ENCODE measurements around the genes WDR13, HDAC6, FOXP3, GAGE12J and AKAP4.

DNA sequence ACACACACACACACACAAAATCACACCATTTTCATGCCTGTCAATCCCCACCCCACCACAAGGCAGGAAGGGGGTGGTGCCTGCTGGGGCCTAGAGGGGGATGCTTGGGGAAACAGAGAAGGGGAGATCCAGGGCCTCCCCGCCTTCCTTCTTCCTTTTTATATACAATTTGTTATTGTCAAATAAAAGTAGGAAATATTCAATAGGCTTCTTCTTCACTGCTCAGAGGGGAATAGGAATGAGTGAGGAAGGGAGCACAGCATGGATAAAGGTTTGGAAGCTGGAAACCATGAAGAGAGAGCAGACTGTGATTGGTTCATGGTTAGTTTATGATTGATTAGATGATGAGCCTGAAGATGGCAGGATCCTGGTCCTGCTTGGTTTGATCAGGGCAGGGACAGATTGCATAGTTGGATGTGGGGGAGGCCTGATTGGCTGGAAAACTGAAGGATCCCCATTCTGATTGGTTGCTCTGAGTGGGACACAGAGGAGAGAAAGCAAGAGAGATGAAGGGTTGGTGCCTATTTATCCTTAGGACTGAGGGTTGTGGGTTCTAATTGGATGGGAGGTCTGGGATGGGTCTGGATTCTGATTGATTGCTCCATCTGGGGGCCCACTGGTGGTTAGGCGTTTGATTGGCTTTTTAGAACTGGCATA lies 874 bp upstream of the EBP start:
- PRO-cap, 3 experiments: no peak in any of the 3 experiments

DNA sequence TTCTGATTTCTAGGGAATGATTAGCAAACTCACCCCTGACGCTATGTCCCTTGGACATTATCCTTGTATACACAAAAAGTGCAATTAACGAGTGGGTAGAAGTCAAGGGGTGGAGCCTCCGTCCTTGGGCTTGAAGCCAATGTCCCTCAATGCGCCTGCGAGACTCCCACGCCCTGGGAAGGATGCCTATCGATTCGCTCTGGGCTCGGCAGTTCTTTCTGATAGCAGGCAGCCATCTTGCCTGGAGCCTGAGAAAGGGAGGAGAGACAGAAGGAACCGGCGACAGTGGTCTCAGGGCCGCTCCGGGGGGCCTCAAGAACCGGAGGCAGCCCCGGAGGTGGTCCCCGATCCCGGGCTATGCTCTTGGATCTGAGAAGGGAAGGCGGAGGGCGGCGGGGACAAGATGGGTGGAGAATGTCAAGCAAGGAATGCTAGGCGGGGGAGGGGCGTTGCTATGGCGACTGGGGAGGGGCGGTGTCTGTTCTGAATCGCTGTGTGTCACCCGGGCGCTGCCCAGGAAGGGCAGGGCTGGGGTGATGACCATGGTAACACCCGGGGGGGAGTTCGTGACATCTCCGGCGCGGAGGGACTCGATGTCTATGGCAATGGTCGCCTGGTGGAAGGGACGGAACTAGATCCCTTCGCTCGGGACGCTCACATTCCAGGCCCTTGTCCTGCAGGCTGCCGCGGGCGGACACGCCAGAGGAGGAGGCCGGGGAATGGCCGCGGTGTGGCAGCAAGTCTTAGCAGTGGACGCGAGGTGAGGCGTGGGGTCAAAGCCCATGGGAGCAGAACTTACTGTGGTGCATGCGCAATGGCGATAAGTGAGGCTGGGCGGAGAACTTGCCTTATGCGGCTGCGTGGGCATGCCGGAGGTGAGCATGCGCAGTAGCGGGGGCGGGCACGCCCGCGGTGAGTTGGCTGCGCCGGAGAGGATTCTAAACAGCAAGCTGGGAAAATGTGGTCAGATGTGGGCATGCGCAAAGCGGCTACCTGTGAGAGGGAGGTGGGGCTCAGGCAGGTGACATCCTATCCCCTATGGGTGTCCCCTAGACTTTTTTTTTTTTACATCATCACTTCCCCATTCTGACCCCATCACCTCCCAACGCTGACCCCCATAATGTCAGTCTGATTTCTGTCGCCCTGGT lies at the start of gene WDR13:
TSS of gene WDR13 (plus strand) at position 215 of the 1,148 bp plus-strand sequence.
- PRO-cap, 3 experiments: peak in 3 of 3 experiments; most common plus-strand start position 251 of the sequence (in 3); most common minus-strand start position 430 of the sequence (in 3)

GRCh38 chrX:48598433-48598955 lies 1.2 kb downstream of the WDR13 start:
- PRO-cap, 3 experiments: no peak in any of the 3 experiments

DNA sequence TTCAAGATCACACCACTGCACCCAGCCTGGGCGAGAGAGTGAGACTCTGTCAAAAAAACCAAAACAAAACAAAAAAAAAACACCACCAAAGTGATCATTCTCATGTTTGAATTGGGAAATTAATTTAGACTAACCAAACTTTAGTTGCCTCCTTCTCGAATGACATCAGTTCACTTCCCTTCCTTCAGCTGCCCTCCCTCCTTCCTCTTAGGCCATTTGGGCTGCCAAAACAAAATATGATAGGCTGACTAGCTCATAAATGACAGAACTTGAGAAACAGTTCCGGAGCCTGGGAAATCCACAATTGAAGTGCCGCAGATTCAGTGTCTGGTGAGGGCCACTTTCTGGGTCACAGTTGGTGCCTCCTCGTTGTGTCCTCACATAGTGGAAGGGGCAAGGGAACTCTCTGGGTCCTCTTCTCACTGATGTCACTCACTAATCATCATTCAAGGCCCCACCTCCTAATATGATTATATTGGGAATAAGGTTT lies 16.1 kb upstream of the WAS start:
- PRO-cap, 3 experiments: no peak in any of the 3 experiments

DNA sequence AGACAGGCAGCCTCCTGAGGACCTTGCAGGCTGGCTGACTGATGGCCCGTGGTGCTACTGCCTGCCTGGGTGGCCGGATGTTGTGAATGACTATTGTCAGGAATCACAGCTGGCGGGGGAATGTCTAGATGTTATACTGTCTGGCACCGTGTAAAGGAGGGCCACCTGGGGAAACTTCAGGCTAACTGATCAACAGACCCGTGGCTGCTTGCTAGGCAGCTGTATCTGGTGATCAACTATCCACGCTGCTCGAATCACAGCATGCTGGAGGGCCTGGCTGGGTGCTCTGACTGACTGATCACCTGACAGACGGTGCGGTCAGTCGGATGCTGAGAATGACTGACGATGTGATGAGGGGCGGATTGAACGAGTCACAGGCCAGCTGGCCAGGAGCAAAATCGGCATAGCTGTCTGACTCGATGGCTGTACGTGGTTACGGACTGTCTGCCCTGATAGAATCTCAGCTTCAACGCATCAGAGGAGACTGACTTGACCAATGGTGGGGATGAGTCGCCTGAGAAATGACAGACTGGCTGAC lies 1.1 kb upstream of the SUV39H1 start:
- PRO-cap, 3 experiments: no peak in any of the 3 experiments

DNA sequence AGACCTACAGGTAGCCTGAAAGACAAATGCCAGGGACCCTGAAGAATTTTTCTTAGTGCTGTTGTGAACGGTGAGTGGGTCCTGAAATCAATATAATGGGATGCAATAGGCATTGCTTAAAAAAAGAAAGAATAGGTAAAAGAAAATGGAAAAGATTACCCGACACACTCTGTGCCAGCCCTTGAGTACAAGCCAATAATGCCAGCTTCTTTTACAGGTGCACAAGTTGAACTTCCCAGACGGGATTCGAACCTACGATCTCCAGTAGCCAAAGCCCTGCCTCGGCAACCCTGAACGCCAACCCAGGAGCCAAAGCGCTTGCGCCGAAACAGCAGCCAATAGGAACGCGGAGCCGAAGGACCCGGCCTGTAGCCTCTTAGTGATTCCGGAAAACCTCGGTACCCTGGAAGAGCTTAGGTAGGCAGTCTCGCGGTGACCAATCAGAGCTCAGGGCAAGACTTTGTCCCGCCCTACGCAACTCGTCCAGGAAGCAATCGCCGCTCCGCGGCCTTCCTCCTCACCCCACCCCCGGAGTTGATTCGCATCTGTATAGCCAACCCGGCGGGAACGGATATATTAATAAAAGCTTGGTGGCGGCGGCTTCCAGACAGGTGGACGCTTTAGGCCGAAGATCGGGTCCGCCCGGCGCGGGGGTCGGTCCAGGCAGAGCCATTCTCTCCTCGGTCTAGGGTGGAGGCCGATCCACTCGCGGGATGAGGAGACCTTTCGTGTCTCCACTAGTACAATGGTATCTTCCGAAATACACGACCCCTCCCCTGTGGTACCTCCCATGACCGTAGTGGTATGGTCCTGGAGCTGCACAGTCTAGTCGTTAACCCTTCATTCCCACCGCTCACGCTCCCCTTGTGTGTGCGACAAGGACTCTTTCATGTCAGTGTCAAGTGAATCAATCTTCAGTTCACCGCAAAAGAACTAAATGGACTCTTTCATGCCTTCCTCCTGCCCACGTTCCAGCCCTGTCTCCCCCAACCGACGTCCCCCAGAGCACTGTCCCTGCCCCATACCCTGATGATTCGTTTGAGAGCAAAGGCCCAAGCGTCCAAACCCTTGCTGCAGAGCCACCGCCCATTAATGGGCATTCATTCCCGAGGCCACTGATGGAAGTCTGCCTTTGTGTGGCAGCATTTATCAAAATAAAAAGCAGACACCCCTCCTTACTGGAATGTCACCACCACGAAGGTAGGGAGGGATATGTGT lies 24.3 kb upstream of the GLOD5 start:
- PRO-cap, 3 experiments: peak in 3 of 3 experiments; most common plus-strand start position 477 of the sequence (in 3); most common minus-strand start position 739 of the sequence (in 2)

DNA sequence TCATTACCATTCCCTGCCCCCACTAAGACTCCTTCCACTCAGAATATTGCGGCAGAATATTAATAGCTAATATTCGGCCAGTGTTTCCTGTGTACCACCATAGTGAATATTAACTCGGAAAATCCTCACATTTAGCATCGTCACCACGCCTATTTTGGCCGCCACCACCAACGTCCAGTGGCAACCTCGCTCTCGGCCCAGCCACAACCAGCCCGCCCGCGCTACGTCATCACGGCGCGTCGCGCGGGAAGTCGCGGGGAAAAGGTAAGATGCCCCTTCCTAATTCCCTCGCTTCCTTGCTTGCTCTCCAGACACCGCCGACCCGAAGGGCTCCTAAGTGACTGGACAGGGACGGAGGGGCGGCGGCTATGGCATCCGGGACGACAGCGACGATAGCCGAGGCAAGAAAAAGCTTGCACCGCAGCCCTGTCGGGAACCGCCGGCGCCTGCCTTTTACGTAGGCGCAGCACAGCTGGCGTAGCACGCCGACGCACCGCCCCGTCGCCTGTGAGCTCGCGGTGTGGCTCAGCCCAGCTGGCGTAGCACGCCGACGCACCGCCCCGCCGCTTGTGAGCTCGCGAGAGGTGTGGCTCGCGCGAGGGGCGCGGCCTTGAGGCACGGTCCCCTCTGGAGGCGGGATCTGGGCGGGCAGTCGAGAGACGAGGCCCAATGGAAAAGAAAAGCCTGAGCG lies 554 bp upstream of the HDAC6 start:
- PRO-cap, 3 experiments: peak in 3 of 3 experiments; most common plus-strand start position 221 of the sequence (in 1); most common minus-strand start position 205 of the sequence (in 3)

GRCh38 chrX:48801859-48802297 lies at the start of gene HDAC6:
TSS of gene HDAC6 (plus strand) at chrX:48802067.
- PRO-cap, 3 experiments: peak in 3 of 3 experiments; most common plus-strand start chrX:48802034 (in 1)

DNA sequence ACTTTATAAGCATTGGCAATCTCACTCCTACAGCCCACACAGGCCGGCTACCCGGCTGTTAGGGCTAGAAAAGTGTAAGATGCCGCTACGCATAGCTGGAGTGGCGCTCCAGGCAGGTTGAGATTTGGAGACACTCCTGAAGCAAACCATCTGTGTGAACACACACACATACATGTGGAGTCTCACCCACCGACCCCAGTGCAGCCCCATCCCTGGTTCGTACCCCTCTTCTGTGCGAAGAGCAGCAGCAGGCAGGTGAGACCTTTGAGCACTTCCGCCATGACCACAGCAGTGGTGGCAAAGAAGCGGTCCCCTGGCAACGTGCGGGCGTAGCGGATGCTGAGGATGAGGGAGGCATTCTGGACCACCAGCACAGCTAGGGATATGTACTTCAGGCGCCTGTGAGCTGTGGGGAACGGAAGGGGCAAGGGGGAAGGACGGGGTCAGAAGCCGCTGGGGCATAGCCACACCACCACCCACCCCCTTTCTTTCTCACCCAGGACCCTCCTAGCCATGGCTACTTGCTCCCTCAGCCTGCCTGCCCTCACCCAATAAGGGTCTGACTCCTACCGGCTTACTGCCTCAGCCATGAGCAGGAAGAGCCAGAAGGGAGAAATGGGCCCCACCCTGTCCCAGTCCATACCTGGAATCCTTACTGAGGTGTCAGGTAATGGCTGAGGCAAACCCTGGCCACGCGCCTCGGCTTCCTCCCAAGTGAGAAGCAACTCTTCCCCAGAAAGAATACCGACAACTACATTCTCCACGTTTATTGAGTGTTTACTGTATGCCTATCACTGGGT lies 1.7 kb downstream of the SLC35A2 start:
- PRO-cap, 3 experiments: no peak in any of the 3 experiments

DNA sequence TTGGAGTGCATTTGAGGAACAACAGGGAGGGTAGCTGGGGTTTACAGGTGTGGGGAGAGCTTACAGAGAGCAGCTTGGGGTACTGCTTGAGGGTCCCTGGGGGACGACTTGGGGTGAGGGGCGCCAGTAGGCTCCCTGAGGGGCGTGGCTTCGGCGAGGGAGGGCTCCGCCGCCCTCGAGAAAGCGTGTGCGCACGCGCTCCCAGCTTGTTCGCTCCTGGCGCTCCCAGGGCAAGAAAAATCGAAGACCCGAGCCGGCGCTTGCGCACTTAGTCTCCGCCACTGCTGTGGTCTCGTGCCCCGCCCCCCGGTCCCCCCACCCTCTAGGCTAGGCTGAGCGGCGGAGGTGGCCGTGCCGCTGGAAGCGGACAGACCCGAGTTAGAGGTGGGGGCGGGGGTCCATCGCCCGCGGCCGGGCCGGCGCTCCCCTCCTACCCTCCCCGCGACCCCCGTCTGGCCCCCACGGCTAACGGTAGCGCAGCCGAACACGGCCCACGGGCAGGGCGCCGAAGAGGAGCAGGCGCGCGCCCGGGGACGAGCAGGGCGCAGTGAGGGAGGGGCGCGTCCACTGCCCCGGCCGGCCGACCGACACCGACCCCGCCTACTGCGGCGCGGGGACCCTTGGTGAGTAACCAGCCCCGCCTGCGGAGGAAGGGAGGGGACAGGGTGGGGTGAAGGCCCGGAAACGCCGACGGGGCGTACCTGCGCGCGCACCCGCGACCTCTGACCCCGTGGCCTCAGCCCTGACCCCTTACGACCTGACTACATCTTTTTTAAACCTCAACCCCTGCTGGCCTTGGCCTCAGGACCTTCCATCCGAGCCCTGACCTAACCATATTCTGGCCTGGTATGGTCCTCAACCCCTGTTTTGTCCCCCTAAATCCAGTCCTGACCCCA lies 5.3 kb upstream of the CCDC120 start:
- PRO-cap, 3 experiments: peak in 3 of 3 experiments; most common plus-strand start position 209 of the sequence (in 2); most common minus-strand start position 218 of the sequence (in 2)

DNA sequence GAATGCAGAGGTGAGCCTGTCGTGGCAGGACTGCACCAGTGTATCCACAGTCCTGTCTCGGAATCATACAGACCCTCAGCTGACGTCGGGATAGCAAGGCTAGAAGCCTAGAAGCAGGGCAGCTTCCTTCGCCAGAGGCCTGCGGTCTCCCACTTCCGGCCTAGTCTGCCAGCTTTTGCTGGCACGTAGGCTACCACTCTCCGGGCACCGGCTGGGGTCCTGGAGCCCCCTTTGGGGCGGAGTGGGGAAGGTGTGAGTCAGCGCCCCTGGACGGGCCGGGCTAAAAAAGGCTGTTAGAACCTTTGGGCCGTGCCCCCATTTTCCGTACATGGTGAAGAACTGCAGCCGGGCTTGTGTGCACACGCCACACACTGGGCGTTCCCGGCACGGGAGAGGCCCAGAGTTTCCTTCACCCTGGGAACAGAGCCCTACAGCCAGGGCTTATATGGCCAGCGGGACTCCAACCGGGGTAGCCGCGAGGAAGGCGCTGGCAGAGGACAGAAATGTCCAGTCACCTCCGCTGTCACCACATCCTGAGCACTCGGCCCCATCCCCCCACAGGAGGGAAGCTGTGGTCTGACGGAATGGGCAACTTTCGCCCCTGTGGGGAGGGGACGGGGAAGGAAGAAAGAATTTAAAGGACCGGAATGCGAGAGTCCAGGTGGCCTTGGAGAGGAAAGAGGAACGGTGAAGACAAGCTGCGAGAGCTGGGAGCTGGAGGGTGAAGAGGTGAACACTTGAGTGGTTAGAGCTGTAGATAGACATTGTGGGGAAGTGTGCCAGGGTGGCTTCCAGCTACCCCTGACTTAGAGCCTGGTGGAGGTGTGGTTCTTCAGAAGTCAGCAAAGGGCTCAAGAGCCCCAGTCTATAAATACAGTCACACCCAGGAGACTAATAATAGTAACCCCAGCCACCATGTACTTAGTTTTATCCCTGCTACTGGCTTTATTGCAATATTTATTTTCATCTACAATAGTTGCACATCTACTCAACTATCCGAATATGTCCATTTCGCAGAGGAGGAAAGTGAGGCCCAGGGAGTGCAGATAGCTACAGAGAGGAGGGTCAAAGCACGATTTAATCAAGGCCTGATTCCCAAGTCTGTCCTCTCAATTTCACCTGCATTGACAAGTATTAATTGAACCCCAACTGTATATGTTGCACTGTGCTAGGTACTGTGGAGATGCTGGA lies 4.4 kb upstream of the PLP2 start:
- PRO-cap, 3 experiments: peak in 3 of 3 experiments; most common plus-strand start position 446 of the sequence (in 2); most common minus-strand start position 330 of the sequence (in 1)

DNA sequence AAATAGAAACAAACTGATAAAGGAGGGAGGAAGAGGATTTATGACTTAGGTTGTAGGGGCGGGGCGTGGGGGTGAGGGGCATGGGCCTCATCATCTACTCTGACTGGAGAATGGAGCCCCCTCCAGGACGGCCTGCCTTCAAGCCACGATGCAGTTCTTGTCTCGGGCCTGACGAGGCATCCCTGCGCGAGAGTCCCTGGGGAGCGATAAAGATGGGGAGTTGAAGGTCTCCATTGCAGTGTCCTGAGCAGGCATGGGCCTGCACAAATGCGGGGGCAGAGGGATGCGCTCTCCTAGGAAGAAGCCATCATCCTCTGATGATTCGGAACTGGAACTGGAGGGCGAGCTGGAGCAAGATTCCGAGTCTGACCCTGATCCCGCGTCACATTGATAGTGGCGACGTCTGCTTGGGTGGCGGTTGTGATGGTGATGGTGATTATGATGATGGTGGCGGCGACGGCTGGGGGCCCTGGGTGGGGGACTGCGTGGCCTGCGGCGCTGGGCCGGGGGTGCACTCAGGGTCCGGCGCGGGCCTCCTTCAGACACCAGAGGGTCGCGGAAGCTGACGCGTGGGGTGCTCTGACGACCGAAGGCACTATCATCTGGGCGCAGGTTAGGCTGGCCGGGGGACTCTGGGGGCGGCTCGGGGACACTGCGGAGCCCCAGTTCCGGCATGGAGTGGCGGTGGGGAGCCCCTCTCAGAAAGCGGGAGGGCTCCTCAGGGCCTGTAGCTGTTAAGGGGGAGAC lies 4.0 kb downstream of the PLP2 start:
- PRO-cap, 3 experiments: no peak in any of the 3 experiments

DNA sequence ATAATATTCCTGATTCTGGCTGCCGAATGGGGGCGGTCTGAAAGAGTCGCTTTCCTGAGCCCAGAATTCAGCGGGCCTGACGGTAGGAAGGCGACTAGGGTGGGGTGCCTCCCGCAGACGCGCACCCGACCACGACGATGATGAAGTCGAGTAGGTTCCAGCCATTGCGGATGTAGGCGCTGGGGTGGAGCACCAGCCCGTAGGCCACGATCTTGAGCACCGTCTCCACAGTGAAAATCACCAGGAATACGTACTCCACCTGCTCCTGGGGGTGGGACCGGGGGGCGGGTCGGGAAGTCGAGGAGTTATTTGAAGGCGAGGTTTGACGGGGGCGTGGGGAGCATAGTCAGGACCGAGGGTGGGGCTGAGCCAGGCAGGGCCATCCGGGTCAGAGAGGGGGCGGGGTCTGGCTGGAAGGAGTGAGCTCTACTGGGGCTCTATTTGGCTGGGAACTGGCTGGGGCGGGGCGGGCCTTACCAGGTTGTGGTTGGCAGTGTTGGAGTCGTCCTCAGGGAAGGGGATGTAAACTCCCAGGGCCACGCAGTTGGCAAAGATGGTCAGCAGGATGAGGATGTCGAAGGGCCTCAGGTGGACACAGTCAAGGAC lies 2.3 kb downstream of the CACNA1F start:
- PRO-cap, 3 experiments: peak in 3 of 3 experiments; most common minus-strand start position 360 of the sequence (in 2)

DNA sequence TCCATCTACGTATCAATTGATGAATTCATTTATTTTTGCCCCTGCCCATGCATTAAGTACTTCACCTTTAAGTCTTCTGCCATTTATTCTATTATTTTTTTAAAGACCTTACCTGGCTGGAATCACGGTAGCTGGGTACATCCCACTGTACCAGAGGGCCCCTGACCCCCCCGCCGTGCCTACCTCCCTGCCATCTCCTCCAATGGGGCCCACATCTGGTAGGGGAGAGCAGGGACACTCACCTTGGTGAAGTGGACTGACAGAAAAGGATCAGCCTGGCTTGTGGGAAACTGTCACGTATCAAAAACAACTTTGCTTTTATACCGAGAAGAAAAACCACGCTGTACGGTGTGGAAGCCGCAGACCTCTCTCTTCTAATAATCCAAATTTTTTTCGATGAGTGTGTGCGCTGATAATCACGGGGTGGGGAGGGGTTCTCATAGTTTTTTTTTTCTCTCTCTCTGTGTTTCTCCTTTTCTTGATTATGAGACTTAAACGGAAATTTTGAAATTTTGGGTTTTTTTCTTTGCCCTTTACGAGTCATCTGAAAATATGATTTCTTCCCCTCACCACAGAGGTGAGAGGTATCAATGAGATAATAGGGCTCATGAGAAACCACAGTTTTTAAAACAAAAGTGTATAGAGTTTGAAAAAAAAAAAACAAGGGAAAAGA lies at the start of gene FOXP3:
TSS of gene FOXP3 (minus strand) at position 292 of the 673 bp plus-strand sequence.
- PRO-cap, 3 experiments: no peak in any of the 3 experiments

GRCh38 chrX:49270368-49271298 lies 1.0 kb downstream of the PPP1R3F start:
- PRO-cap, 3 experiments: peak in 2 of 3 experiments; most common minus-strand start chrX:49270616 (in 2)

- PRO-cap, 3 experiments: no peak in any of the 3 experiments
Measured at GRCh38 chrX:49321958-49322266, at the start of gene GAGE12J. TSS of gene GAGE12J (plus strand) at chrX:49322037.

- PRO-cap, 3 experiments: no peak in any of the 3 experiments
Measured at GRCh38 chrX:49725232-49725876, 29.6 kb upstream of the PAGE1 start.

DNA sequence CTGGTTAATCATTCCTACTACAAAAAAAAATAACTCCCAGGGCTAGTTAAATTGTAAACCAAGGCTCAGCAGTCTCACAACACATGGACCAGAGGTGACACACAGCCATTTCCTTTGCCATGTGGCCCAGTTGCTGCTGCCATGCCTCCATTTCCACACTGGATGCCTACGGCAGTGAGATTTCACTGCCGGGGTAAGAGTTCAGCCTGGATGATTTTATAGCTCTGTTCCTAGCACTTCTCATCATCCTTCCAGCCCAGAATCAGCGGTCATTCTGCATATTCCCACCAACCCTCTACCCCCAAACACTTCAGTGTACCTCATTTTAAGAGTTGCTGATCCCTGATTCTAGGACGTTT lies 107.1 kb downstream of the AKAP4 start:
- PRO-cap, 3 experiments: no peak in any of the 3 experiments

GRCh38 chrX:50200841-50201377 lies at the start of gene AKAP4:
TSS of gene AKAP4 (minus strand) at chrX:50201007.
- PRO-cap, 3 experiments: no peak in any of the 3 experiments

GRCh38 chrX:50638270-50638738 lies 167.7 kb upstream of the DGKK start:
- PRO-cap, 3 experiments: no peak in any of the 3 experiments

All from Metastatic Breast Carcinoma in the Ovary (tissue), 3 donors.